ENCODE measurements around the genes PYCARD, TGFB1I1, TP53TG3B and ORC6.

GRCh38 chr16:30699698-30700206 lies 781 bp downstream of the SRCAP start:
- CAGE, long polyA plus RNA: no peak
- RRBS: no CpG with 5 or more reads among the region's 9 CpGs

GRCh38 chr16:30709522-30710292 lies 10.7 kb downstream of the SRCAP start:
- CAGE, long polyA plus RNA: no peak
- RRBS: no CpG with 5 or more reads among the region's 13 CpGs

GRCh38 chr16:30720541-30721505 lies 19.6 kb upstream of the TMEM265 start:
- CAGE, long polyA plus RNA: no peak
- RRBS: no CpG with 5 or more reads among the region's 18 CpGs

DNA sequence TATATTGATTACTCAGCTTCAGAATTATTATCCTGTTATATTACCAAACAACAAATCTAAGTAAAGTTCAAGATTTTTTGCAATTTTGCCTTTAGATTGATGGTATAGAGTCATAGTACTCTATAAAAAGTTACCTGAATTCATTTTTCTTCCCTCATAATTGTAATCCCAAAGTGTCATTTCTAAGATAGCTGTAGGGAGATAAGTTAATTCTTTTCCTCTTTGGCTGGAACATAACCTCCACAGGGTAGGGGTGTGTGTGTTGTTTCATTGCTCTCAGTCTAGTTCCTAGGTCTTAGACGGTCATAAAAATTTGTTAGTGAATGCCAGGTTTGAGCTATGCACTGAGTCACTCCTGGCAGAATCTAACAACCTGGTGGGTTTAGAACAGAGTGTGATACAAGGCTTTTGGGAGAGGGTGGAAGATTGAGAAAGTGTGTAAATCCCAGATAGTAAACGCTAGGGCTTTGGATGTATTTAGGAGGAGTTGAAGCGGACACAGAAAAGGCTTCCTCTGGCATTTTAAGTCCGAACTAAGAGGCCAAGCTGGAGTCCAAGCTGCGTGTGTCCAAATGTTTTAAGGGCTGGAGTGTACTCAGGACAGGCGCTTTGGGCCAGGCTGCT lies 903 bp upstream of the PHKG2 start:
- CAGE, long polyA plus RNA: no peak
- RRBS: no CpG with 5 or more reads among the region's 6 CpGs

GRCh38 chr16:30760648-30761738 lies 869 bp downstream of the CFAP119 start:
- CAGE, long polyA plus RNA: no peak
- RRBS: 2% methylated on average over 21 of the region's 58 CpGs

- CAGE, long polyA plus RNA: no peak
- RRBS: 99% methylated on average over 7 of the region's 37 CpGs
These were observed 4.5 kb downstream of the ZNF629 start for GRCh38 chr16:30782510-30783000.

GRCh38 chr16:31052019-31052705 lies 18.8 kb downstream of the STX4 start:
- CAGE, long polyA plus RNA: no peak
- RRBS: no CpG with 5 or more reads among the region's 4 CpGs

- CAGE, long polyA plus RNA: no peak
- RRBS: no CpG with 5 or more reads among the region's 12 CpGs
These were observed 2.1 kb upstream of the PRSS53 start for GRCh38 chr16:31090755-31091407.

GRCh38 chr16:31202015-31203059 lies at the start of gene PYCARD:
Gene PYCARD (minus strand): TSS chr16:31202760.
- CAGE, long polyA plus RNA: no peak
- RRBS: 4% methylated on average over 24 of the region's 80 CpGs

GRCh38 chr16:31299781-31300071 lies 40.0 kb downstream of the ITGAM start:
- CAGE, long polyA plus RNA: no peak
- RRBS: no CpG with 5 or more reads among the region's 5 CpGs

- CAGE, long polyA plus RNA: no peak
- RRBS: 60% methylated on average over 4 of the region's 20 CpGs
These were observed 16.4 kb downstream of the ITGAX start for GRCh38 chr16:31371287-31371770.

DNA sequence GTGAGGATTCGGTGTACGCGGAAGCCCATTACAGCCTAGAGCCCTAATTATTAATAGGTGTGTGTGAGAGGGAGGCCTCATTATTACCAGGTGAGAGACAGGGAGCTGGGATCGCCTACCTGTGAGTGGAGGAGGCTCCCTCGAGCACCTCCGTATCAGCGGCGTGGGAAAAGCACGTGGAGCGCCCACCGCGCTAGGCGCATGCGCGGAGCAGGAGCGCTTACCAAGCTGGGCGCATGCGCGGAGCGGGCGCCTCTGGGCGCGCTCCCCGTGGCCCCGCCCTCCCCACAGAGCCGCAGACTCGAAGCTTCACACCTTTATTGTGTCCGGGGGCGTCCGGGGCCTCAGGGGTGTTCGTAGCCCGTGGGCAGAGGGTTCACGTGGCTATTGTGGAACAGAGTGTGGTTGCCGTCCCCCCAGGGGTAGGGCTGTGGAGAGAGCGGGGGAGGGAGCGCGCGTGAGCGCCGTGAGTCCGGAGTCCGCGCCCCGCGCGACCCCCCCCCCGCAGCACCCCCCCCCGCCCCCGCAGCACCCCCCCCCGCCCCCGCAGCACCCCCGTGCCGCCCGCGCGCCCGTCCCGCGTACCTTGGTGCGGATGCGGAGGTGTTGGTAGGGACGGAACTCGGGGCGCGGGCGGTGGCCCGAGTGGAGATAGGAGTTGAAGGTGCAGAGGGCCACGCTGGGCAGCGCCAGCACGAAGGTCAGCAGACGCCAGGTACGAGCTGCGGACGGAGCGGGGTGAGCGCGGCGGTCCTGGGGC lies 550 bp downstream of the COX6A2 start:
- CAGE, long polyA plus RNA: no peak
- RRBS: no CpG with 5 or more reads among the region's 78 CpGs

- CAGE, long polyA plus RNA: start-site peak on the plus strand at chr16:31472163-31472194, 274 and 196 reads in 2 replicates
- RRBS: 2% methylated on average over 29 of the region's 65 CpGs
These were observed at the start of gene TGFB1I1 for GRCh38 chr16:31471691-31472637. Gene TGFB1I1 (plus strand): TSS chr16:31472152.

- CAGE, long polyA plus RNA: no peak
- RRBS: no CpG with 5 or more reads among the region's 3 CpGs
These were observed 3.9 kb upstream of the SLC5A2 start for GRCh38 chr16:31478984-31479406.

- CAGE, long polyA plus RNA: no peak
- RRBS: no CpG with 5 or more reads among the region's 6 CpGs
These were observed 17.3 kb upstream of the KRBOX5 start for GRCh38 chr16:31695651-31696217.

- CAGE, long polyA plus RNA: no peak
- RRBS: no CpG with 5 or more reads among the region's 30 CpGs
These were observed at the start of gene TP53TG3B for GRCh38 chr16:33360601-33361079. Gene TP53TG3B (plus strand): TSS chr16:33360841.

- CAGE, long polyA plus RNA: no peak
These were observed 2343.0 kb downstream of the TP53TG3F start for GRCh38 chr16:35802366-35802941.

GRCh38 chr16:46688977-46690006 lies at the start of gene ORC6:
Gene ORC6 (plus strand): TSS chr16:46689659.
- CAGE, long polyA plus RNA: start-site peak on the minus strand at chr16:46689142-46689197, 3,698 and 1,727 reads in 2 replicates; start-site peak on the plus strand at chr16:46689645-46689695, 249 and 188 reads in 2 replicates
- RRBS: 2% methylated on average over 11 of the region's 87 CpGs

DNA sequence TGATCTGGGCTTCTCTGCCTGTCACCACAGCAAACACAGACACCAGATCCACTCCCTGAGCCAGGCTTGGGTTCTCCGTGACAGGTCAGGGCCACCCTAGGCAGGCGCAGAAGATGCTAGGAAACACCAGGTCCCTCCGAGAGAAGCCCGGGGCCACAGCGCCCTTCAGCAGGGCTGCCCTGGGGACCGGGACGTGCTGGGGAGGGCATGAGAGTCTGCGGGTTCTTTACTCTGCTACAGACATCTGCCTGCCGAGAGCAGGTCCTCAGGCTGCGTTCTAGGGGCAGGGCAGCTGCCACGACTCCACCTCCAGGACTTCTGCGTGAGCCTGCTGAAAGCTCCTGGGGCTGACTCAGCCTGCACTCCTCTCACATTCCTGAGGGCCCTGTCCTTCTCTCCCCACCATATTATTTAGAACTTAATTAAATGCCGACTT lies 11.5 kb downstream of the MYLK3 start:
- CAGE, long polyA plus RNA: no peak
- RRBS: 71% methylated on average over 3 of the region's 13 CpGs

- CAGE, long polyA plus RNA: no peak
- RRBS: no CpG with 5 or more reads among the region's 20 CpGs
These were observed 8.4 kb upstream of the MYLK3 start for GRCh38 chr16:46756357-46757221.

Data from BJ (cell line).